Skeletal muscle cell (primary cell): ENCODE measurements around a stretch of chr10.

GRCh38 chr10:75187964-75188566 lies 22.5 kb upstream of the VDAC2 start:
- RRBS = no CpG with 5 or more reads among the region's 4 CpGs

- RRBS = no CpG with 5 or more reads among the region's 8 CpGs
Measured at GRCh38 chr10:75230273-75230996, 5.3 kb downstream of the COMTD1 start.

DNA sequence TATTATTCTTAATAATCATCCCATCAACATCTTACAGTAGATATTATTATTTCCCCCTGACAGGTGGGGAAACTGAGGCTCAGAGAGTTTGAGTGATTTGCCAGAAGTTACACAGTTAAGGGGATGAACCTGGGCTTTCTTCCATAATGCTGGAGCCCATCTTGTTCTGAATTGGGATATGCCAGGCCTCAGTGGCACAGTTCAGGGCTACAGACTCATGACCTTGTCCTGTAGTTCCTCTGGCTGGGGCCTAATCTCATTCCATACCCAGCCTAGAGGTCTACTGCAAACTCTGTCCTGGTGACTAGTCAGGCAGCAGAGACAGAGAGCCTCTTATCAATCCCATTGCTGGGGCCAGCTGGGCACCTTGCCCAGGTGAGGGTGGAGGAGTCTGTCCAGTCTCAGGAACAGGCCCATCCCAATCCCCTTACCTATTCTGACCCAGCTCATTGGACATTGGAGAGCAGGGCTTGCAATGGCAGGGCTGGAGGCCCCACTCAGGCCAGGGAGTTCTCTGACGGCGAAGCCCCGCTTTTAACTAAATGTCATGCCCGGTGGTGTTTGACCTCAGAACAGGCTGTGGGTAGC lies 28.0 kb upstream of the COMTD1 start:
- RRBS = no CpG with 5 or more reads among the region's 4 CpGs

DNA sequence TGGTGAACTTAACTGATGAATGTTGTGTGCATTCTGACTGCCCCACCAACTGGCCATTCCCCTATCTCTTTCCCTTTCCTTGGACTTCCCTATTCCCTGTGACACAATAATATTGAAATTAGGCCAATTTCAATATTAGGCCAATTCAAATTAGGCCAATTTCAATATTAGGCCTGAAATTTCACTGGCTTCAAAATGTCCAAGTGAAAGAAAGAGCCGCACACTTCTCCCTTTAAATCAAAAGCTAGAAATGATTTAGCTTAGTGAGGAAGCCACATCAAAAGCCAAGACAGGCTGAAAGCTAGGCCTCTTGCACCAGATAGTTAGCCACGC lies 71.1 kb upstream of the COMTD1 start:
- RRBS = no CpG with 5 or more reads among the region's 2 CpGs

- RRBS = no CpG with 5 or more reads among the region's 9 CpGs
Measured at GRCh38 chr10:75470571-75471308, 39.3 kb downstream of the LRMDA start.

- RRBS = no CpG with 5 or more reads among the region's 4 CpGs
Measured at GRCh38 chr10:75621539-75621965, 190.1 kb downstream of the LRMDA start.

DNA sequence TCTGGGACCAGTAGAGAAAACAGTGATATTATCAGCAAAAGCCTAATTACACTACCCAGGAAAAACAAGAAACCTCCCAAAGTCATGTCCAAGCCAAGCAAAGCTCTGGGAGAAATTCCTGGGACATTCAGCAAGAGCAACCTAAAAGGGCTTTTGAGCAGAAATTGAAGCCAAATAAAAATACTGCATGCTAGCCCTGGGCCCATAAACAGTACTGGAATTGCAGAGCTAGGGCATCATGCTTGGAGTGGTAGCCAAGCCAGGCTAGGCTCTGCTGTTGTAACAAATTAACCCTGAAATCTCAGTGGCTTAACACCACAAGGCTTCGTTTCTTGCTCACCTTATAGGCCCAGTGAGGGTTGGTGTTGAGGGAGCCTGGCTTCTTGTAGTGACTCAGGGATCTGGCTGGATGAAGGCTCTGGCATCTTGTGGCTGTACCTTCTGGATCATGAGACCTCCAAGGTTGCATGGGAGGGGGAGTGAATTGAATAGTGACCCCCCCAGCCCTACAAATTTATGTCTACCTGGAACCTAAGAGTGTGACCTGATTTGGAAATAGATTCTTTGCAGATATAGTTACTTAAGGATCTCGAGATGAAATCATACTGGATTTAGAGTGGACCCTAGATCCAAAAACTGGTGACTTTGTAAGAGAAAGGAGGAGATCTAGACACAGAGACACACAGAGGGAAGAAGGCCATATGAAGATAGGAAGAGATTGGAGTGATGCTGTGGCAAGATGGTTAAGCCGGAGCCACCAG lies 348.1 kb downstream of the LRMDA start:
- RRBS = no CpG with 5 or more reads among the region's 3 CpGs

DNA sequence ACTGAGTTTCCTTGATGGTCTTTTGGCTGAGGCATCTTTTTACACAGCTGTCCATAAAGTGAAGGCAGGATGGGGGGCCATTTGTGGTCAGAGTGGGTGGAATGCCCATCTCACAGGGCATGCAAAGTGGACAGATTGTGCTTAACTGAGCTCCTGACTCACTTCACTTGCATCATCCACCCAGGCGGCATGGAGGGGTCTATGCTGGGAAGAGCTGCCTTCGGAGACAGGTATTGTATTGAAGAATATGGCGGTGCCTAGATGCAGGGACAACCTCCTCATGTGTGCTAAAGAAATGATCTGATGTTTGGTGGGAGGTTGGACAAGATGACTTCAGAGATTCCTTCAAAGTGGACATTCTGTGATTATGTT lies 905.2 kb downstream of the KCNMA1 start:
- RRBS = no CpG with 5 or more reads among the region's 3 CpGs

DNA sequence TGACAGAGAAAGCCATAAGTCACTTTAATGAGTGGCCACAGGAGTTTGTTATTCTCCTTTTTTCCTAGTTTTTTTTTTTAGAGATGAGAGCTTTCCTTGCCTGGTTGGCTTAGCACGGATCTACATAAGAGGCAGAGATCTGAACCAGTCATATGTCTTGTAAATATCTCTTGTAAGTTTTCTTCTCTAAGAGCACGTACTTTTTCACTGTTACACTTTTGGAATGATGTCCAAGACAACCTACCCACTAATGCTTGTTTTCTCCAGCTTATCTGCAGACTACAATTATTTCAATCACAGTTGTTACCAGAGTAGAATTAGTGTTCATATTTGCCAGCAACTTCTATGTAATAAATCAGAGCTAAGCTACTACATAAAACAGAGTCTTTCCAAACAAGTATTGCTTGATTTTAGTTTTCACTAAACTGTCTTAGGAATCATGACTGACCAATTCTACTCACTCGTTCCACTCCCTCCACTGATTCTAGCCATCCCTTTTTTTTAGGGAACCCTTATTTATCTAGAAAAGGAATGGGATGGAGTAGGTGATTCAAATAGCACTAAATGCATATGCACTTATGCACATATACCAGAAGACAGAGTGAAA lies 444.5 kb downstream of the KCNMA1 start:
- RRBS = no CpG with 5 or more reads among the region's 3 CpGs

GRCh38 chr10:77243080-77243631 lies 394.5 kb downstream of the KCNMA1 start:
- RRBS = no CpG with 5 or more reads among the region's 3 CpGs

- RRBS = no CpG with 5 or more reads among the region's 12 CpGs
Measured at GRCh38 chr10:77417783-77418607, 219.6 kb downstream of the KCNMA1 start.

DNA sequence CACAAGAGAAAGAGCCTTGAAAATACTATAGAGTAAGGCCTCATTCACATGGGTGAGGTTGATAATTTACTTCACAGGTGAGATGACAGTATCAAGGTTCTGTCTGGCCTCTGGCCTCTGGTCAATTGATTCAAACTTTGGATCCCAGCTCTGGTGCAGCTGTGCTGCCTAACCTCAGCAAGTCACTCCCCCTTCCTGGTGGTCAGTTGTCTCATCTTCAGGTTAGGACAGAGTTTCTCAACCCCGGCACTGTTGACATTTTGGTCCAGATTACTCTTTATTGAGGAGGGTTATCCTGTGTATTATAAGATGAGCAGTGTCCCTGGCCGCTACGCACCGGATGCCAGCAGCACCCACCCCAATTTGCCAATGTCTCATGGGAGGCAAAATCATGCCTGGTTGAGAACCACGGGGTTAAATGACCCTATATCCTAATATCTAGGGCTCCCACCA lies 147.8 kb downstream of the KCNMA1 start:
- RRBS = 93% methylated on average over 4 of the region's 5 CpGs

GRCh38 chr10:77497902-77498842 lies 139.4 kb downstream of the KCNMA1 start:
- RRBS = no CpG with 5 or more reads among the region's 4 CpGs

DNA sequence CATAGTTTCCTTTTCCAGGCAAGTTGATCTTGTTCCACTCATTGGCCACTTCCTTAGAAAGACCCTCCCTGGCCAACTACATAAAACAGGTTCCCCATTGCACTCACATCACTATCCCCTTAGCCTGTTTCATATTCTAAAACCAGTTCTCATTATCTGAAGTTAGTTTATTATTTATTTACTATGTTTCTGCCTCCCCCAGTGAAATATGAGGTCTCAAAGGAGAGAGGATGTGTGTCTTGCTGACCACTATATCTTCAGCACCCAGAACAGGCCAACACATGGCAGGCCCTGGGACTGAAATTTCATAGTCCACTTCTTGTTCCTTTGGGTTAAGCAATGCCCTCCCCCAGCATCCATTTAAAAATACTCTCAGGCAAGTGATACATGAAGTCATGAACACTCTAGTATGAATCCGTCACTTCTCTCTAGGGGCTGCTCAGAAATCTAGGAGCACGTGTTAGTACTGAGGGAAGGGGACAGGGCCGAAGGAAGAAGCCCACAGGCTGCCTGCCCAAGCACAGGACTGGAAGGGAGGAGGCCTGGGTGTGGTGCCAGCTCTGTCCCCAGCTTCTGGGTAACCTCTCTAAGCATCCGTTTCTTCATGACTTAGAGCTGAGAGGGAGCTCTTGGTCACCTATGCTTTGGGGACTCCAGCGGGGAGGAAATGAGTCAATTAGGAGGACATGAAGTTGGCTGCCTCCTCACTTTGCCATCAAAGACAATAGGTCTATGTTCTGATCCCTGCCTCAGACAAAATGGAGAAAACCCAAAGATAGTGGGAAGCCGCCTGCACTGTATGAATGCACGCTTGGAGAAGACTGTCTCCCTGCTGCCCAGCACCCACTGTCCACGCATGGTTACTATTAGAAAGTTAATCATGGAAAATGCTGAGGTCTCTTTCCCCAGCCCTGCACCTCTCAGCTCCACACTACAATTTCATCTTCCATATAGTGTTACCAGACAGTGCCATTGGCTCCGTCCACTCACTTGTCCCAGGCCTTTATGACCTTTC lies 119.2 kb downstream of the KCNMA1 start:
- RRBS = no CpG with 5 or more reads among the region's 9 CpGs

- RRBS = no CpG with 5 or more reads among the region's 2 CpGs
Measured at GRCh38 chr10:77552101-77552636, 85.4 kb downstream of the KCNMA1 start.

- RRBS = no CpG with 5 or more reads among the region's 8 CpGs
Measured at GRCh38 chr10:77602773-77603277, 34.8 kb downstream of the KCNMA1 start.

DNA sequence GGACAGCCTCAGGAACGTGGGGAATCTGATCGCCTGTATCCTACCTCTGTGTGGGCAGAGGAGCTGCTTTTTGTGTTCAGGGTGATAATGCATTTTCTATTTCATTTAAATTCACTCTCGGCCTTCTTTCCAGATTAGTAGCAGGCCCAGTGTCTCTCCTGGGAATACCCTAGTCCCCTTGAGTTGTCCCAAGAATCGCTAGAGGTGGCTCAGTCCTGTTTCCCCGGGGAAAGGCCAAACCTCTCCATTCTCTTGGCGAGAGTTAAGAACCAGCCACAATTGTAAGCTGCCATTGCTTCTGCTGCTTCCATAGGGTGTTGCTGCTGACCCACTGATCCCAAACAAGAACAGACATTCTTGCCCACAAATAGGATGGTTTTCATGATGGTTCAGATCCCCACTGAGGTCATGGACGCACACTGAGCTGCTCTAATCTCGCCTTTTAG lies 136.3 kb upstream of the KCNMA1 start:
- RRBS = no CpG with 5 or more reads among the region's 8 CpGs

- RRBS = no CpG with 5 or more reads among the region's 18 CpGs
Measured at GRCh38 chr10:77806679-77807183, 119.8 kb downstream of the DLG5 start.

- RRBS = no CpG with 5 or more reads among the region's 23 CpGs
Measured at GRCh38 chr10:77838437-77839322, 87.9 kb downstream of the DLG5 start.